Osteocyte (in vitro differentiated cells): Measurements from ENCODE around the genes URI1, TSHZ3 and WDR88.

- PRO-cap: no peak
These were observed 2.4 kb downstream of the C19orf12 start for GRCh38 chr19:29712547-29713120.

GRCh38 chr19:29878963-29879428 is 63.0 kb upstream of the URI1 start:
- PRO-cap: no peak

- PRO-cap: no peak
These were observed 408 bp upstream of the URI1 start for GRCh38 chr19:29941599-29942063.

DNA sequence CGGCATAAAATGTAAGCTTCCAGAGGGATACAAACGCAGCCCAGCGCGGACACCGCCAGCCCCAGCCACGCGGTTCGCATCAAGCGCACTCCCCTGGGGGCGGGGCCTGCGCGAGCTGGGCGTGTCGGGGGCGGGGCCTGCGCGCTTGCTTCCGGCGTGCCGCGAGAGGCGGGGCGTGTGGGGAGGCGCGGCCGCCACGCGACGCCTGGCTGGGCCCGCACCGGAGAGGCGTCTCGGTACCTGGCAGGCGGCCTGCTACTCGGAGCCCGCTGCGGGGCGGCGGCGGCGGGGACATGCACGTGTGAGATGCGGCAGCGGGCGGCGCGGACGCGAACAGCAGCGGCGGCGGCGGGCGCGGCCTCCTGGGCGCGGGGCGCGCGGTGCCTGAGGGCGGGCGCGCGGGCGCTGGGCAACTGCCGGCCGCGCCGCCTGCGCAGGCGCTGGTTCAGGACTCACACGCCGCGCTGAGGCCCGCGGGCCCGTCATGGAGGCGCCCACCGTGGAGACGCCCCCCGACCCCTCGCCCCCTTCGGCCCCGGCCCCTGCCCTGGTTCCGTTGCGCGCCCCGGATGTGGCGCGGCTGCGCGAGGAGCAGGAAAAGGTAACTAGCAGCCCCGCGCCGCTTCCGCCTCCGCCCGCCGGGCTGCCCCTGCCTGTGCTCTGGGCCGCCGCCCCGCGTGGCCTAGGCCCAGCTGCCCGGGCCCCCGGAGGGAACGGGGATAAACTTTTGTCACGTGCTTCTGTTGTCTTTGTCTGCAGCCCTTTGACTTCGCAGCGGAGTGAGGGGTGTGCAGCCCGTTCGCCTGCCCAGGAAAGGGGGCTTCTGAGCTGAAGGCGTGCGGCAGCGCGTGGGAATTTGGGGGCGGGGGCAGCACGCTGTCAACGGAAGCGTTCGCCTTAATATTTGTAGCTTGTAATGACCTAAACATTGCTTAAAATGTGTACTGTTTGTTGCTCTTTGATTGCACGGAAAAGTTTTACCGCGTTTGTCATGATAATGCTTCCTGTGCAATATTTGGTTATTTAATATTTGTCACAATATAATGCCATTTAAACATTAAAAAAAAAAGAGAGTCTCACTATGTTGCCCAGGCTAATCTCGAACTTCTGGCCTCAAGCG is at the start of gene URI1:
URI1 (plus strand) TSS at position 176 of the 1,120 bp plus-strand sequence.
- PRO-cap: bidirectional peak, plus-strand start at position 176 of the sequence, minus-strand start at position 81 of the sequence; bidirectional peak, plus-strand start at position 622 of the sequence, minus-strand start at position 573 of the sequence

GRCh38 chr19:30222573-30222824 is 149.7 kb upstream of the ZNF536 start:
- PRO-cap: no peak

- PRO-cap: no peak
These were observed 143.6 kb upstream of the ZNF536 start for GRCh38 chr19:30228585-30228928.

GRCh38 chr19:30374651-30375485 is 2.7 kb downstream of the ZNF536 start:
- PRO-cap: no peak

- PRO-cap: no peak
These were observed 324.3 kb downstream of the ZNF536 start for GRCh38 chr19:30696395-30696929.

DNA sequence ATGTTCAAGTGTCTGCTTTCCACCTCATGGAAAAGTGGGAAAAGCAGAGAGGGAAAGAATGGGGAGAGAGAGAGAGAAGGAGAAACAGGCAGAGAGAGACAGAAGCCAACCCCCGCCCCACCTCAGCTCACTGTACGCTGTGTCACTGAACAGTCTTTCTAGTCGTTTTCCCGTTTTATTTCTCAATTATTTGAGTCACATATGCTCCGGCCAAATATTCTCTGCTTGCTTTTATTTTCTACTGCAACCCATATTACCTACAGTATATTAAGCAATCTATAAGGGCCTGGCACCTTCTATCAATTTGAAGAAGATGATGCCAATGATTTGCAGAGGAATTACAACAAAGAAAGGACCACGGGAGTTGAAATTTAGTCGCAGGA is 32.5 kb downstream of the TSHZ3 start:
- PRO-cap: no peak

GRCh38 chr19:31349093-31349921 is at the start of gene TSHZ3:
TSS of gene TSHZ3 (minus strand) at chr19:31349436.
- PRO-cap: bidirectional peak, plus-strand start at chr19:31349736, minus-strand start at chr19:31349237

DNA sequence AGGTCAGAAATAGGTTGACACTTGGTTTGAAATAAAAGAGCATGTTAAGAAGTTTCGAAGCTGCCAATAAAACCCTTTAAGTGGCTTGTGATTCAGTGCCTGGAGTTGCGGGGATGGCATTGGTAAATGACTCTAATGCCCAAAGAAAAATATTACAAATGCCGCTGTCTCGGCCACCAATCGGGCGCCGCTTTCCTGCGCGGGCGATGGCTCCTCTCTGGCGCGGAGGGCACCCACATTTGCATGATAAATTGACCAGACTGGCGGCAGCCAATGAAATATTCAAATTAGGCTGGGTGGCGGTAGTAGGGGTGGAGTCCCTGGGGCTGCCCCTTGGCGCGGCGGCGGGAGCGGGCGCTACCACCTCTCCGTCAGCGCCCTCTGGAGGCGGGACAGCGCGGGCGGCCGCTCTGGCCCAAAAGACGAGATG is 7.7 kb upstream of the TSHZ3 start:
- PRO-cap: no peak

DNA sequence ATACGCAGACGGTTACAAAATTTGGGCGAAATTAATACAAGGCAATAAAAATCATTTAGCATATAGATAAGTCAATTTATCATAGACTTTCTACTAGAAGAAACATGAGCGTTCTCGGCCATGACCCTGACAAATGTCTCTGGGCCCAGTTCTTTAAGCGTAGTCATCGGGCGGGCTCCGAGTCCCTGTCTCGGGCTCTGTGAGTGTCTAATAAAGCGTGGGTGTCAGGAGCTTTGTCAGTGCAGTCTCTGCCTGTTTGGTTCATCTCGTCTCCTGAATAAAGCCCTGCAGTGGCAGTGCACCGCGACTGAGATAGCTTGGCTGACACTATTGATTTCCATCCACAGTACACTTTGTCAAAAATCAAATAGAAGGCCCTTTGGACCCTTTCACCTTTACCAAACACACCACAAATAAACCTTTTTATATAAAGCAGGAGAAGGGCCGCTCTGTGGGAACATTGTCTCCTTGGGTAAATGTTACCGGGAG is 368.0 kb upstream of the TSHZ3 start:
- PRO-cap: no peak

- PRO-cap: no peak
These were observed 327.2 kb upstream of the ZNF507 start for GRCh38 chr19:32018102-32018724.

DNA sequence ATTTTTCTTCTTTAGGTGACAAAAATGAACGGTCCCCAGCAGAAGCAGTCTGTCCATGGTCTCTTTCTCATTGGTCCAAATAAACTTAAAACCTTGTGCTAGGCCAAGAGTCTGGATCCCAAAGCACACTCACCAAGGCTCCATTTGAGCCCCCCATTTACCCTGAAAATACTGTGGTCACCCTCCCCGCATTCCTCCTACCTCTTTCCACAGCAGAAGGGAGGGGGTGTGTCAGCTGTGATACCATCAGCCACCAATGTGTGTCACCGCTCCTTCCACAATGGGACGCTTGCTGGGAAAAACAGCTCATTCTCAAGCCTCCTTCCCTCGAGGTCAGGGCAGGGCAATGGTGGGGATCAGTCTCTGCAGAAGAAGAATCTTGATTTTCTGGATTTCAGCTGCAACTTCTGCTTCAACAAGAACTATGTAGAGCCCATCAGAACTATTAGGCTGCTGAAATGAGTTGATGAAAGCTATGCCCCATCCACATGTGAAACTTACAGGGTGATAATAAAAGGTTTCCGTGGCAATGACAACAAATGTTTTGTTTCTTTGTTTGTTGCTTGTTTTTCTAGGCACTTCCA is 26.5 kb upstream of the ZNF507 start:
- PRO-cap: no peak

GRCh38 chr19:33039055-33039206 is 25.8 kb downstream of the RHPN2 start:
- PRO-cap: no peak

GRCh38 chr19:33077844-33078635 is 2.9 kb upstream of the GPATCH1 start:
- PRO-cap: no peak

DNA sequence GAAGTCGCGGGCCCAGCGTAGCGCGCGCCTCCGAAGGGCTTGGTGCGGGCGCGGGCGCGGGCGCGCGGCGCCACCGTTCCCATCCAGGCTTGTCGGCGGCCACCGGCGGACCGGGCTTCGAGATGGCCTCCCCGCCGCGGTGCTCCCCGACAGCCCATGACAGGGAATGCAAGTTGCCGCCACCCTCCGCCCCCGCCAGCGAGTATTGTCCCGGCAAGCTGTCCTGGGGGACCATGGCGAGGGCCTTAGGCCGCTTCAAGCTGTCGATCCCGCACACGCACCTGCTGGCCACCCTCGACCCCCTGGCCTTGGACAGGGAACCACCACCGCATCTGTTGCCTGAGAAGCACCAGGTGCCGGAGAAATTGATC is at the start of gene WDR88:
WDR88 (plus strand) TSS at position 67 of the 371 bp plus-strand sequence.
- PRO-cap: no peak

- PRO-cap: no peak
These were observed 9.7 kb upstream of the SLC7A10 start for GRCh38 chr19:33235338-33235680.

GRCh38 chr19:33241103-33241661 is 15.5 kb upstream of the SLC7A10 start:
- PRO-cap: no peak

DNA sequence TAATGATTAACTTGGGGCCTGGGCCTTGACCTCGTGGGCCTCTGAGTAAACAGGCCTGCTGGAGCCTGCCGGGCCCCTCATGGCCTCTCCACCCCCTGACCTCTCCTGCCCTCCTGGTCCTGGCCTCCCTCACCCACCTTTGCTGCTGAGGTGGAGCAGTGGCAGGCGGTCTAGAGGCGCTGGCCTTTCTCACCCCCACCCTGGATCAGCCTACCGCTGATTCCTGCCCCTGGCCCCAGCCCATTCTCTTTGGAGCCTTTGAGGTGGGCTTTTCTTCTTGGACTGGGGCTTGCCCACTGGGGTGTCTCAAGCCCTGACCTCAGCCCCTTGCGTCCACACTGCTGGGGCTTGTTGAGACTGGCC is 26.2 kb downstream of the CEBPA start:
- PRO-cap: no peak